Spinal cord (tissue), 3 donors: ENCODE measurements around a stretch of chr10.

DNA sequence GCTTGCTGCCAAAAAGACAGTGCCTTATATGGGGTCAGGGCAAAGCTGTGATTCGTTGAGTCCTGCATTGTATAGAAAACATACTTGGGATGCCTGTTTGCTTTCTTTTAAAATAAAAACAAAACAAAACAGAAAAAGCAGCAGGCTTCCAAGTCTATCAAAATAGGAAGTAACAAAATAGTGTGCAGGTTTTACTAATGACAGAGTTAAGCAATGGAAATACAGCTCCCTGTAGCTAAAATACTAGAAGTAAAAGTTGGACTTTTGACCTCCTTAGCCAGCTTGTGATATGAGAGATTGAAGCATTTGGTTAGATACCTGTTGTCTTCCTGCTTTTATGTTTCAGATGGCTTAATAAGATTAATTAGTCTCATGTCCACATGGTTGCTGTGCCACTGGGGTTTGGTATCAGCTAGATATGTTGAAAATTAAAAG, 190.9 kb downstream of the MLLT10 start:
- PRO-cap = no peak
- RAMPAGE, long total RNA = no peak

GRCh38 chr10:21733679-21734254, 199.7 kb downstream of the MLLT10 start:
- PRO-cap = no peak
- RAMPAGE, long total RNA = no peak

DNA sequence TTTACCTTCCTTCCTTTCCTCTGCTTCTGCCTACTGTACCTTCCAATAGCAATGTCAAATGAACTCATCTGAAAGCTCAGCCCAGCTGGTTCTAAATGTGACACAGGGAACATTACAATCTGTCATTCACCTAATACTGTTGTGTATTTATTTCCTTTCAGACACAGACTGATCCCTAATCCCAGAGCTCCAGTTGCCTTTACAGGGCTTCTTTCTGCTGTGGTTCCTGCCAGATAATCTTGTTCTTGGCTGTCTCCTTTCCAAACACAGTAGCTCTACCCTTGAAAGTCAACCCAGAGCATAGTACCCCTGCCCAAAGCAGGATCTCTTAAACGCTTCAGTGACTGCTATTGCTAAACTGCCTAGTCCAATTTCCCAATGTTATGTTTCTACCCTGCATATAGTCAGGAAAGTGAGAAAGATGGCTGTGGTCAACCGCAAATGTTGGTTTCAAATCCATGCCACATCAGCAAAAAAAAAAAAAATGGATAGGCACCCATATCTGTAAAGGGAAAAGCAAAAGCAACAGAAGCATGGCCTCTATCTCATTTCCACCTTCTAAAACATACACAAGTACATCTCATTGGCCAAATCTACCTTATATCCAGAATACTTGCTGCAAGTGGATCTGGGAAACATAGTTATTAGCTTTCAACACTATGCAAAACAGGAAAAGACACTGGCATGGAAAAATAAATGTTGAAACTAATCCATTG, 59.9 kb downstream of the DNAJC1 start:
- PRO-cap = no peak
- RAMPAGE, long total RNA = no peak

- PRO-cap = no peak
- RAMPAGE, long total RNA = no peak
Measured at GRCh38 chr10:21977684-21978308, 25.7 kb downstream of the DNAJC1 start.

DNA sequence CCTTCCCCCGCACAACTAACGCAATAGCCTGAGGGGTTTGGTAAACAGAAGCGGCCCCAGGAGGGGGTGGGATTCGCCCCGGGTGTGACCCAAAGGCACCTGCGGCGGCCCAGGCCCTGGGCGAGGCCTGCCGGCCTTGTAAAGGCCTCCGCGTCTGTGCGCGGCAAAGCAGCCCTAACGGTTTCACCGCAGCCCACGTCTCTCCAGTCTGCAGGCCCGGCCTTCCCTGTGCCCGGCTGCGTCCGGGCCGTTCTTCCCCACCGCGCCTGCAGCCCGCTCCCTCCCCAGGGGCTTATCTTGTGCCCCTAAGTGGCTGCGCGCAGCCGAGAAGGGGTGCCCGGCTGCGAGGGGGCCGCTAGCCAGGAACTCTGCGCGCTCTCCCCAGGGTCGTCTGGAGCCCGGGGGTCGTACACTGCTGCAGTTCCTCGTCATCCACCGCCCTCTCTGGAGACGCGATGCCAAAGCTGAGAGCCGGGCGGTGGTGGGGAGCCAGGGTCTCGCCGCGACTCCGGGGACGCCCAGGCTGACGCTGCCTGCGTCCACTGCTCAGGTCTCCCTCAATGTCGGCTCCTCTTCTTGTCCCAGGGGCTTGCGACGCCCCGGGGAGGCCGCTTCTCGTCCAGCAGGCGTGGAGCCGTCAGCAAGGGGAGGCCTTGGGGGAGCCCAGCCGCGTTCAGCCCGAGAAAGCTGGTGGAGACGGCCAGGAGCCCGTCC, 132.2 kb downstream of the SPAG6 start:
- PRO-cap = no peak
- RAMPAGE, long total RNA = no peak

DNA sequence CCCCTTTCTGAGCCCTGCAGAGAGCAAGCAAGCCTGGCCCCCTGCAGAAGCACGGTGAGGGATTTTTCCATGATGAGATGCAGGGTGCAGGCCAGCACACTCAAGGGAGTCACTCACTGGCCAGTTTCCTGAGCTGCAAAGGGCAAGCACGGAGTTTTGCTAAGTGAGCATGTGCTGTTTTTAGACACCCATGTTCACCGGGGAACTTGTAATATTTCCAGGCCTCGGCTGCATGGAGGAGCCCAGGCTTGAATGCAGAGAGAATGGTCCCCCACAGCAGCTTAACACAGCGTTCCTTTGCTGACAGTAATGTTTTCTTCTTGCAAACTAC, 176.5 kb downstream of the PIP4K2A start:
- PRO-cap = no peak
- RAMPAGE, long total RNA = no peak

DNA sequence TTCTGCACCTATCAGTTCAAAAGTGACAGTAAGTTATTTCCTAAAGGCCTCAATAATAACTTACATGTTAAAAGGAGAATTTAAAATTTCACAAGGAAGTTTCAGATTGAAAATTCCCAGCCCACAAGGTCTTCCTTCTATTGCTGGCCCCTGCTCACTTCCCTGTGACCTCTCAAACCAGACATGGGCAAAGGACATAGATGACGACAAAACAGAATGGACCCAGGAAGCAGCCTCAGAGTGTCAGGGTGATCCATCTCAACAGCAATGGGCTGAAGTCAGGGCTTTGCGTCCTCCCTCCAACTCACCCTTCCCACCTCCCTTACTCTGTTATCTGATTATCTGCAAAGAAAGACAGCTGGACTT, 116.0 kb downstream of the PIP4K2A start:
- PRO-cap = no peak
- RAMPAGE, long total RNA = no peak

GRCh38 chr10:22607833-22608342, 106.5 kb downstream of the PIP4K2A start:
- PRO-cap = no peak
- RAMPAGE, long total RNA = no peak

DNA sequence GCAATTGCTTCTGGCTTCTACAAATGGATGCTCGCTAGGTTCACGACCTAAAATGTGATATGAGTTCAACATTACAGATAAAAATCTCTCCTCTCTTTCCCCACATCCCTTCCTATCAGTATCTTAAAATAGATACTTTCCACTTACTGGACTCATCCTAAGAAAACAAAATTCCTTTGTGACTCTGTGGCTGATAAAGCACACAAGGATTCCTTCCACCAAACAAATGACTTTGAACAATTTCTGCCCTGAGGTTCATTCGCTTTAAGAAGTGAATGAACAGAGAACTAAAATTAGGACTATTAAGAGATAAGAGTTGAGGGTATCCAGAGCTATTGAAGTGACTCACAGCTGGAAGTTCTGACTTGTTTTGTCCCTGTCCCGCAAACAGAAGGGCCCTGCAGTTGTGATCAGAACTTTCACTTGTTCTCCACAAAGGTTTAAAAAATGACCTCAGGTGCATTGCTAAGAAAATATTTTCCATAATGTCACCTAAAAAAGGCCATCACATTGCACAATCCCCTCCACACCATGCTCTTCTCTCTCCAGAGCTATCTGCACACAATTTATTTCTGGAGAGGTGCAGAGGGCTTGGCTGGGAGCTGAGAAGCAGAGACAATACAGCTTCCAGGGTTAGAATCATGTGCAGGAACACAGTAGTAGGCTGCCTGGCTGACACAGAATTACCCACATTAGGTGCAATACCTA, 96.1 kb downstream of the PIP4K2A start:
- PRO-cap = no peak
- RAMPAGE, long total RNA = no peak

DNA sequence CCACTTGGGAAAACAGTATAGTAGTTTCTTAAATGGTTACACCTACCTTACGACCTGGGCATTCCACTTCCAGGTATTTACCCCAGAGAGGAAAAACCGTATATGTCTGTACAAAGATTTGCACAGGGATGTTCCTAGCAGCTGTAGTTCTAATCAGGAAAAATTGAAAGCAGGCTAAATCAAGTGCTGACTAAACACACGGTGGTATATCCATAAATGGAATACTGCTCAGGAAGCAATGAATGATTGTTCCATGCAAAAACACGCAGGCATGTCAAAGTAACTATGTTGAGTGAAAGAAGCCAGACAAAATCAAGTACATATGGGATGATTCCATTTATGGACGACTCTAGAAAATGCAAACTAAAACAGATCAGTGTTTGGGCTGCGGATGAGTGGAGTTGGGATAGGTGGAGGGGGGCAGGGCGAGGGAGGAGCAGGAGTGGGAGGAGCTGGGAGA, 575 bp upstream of the MSRB2 start:
- PRO-cap = no peak
- RAMPAGE, long total RNA = no peak

- PRO-cap = no peak
- RAMPAGE, long total RNA = no peak
Measured at GRCh38 chr10:23096826-23097175, 1.4 kb downstream of the MSRB2 start.

- PRO-cap = no peak
- RAMPAGE, long total RNA = no peak
Measured at GRCh38 chr10:23363551-23363944, 19.0 kb upstream of the C10orf67 start.

- PRO-cap = no peak
- RAMPAGE, long total RNA = no peak
Measured at GRCh38 chr10:24008521-24009074, 200.3 kb upstream of the KIAA1217 start.

GRCh38 chr10:24237605-24238410, 28.9 kb downstream of the KIAA1217 start:
- PRO-cap = no peak
- RAMPAGE, long total RNA = no peak

- PRO-cap = no peak
- RAMPAGE, long total RNA = no peak
Measured at GRCh38 chr10:24519738-24520555, 203.7 kb downstream of the ARHGAP21 start.

DNA sequence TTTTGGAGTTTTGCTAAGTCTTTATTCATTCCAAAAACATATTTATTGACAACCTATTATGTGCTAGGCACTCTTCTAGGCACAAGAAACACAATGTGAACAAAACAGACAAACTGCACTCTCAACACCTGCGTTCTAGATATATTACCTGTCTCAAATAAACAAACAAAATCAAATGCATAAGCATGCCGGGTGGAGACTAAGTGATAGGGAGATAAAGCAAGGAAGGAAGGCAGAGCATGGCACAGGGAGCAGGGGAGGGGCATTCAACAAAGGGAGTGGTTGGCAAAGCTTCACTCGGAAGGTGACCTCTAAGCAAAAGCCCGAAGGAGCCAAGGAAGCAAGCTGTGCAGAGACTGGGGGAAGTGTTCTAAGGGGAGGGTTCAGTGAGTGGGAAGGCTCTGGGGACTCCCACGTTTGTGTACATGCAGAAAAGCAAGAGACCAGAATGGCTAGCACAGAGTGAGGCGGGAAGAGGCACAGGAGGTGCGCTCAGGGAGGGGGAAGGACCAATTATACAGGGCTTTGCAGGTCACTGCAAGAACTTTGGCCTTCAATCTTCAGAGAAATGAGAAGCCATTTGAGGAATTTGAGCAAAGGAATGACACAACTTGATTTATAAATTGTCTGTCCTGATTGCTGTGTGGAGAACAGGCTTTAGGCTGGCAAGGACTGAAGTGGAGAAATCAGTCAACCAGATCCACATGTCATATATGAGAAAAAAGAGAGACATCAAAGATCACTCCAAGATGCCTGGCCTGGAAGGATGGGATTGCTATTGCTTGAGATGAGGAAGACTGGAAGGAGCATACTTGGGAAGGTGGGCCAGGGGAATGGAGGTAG, 7.4 kb downstream of the ARHGAP21 start:
- PRO-cap = no peak
- RAMPAGE, long total RNA = no peak

- PRO-cap = no peak
- RAMPAGE, long total RNA = no peak
Measured at GRCh38 chr10:24721805-24722164, 1.9 kb downstream of the ARHGAP21 start.

- PRO-cap = no peak
- RAMPAGE, long total RNA = no peak
Measured at GRCh38 chr10:25080830-25081439, 64.5 kb downstream of the THNSL1 start.

DNA sequence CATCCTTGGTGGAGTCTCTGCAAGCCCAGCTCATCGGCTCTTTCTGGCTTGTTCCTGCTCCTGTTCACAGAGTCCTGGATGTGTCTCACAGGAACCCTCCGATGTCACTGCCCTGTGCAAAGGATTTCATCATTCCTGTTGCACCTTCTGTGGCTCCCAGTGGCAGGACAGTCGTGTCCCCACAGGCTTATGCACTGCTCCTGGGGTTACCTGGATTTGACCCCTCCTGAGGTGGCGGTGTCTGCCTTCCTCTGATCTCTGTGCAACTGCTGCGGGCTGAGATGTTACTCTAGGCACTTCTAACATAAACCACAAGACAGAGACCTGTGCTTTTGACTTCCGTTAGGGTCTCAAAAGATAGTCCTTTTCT, 30.6 kb downstream of the APBB1IP start:
- PRO-cap = no peak
- RAMPAGE, long total RNA = no peak

- PRO-cap = no peak
- RAMPAGE, long total RNA = no peak
Measured at GRCh38 chr10:26512403-26512836, 74.3 kb downstream of the APBB1IP start.